Gastrocnemius medialis (tissue), 3 donors: ENCODE measurements around a stretch of chr2.

GRCh38 chr2:238357326-238358125 lies 37.2 kb downstream of the TRAF3IP1 start:
- PRO-cap, result no peak
- RAMPAGE, long total RNA, 3 experiments, result no peak in any of the 3 experiments

DNA sequence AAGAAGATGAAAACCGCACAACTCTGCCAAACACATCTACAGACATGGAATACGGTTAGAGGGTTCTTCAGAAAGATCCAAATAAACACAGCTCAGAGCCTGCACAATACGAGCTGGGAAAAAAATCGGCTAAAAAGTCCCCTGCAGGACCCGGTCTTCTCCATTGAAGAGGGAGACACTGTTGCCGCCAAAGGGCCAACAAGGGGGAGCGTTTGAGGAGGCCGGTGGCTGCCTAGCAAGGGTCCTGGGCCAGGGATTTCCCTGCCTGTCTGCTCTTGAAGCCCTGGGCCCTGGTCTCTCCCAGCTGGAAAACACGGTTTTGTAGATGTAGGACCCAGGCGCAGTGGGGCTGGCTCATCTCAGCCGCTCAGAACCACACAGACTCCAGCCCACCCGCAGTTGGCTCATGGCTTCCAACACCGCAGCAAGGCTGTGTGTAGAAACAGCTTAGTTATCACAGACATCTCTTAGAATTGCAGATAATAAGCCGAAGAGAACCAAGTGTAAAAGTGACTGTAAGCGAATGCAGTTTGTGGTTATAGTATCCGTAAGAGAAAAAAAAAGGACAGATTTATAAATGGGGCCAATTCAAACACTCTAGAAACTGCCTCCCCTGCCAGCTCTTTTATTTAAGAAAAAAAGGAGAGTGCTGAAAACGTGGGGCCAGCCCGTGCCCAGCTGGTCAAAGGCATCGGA lies 57.0 kb upstream of the TWIST2 start:
- PRO-cap, result no peak
- RAMPAGE, long total RNA, 3 experiments, result no peak in any of the 3 experiments

- PRO-cap, result no peak
- RAMPAGE, long total RNA, 3 experiments, result no peak in any of the 3 experiments
These were observed 48.1 kb downstream of the TWIST2 start for GRCh38 chr2:238895853-238896450.

- PRO-cap, result no peak
- RAMPAGE, long total RNA, 3 experiments, result no peak in any of the 3 experiments
These were observed 119.6 kb downstream of the TWIST2 start for GRCh38 chr2:238967448-238967993.

DNA sequence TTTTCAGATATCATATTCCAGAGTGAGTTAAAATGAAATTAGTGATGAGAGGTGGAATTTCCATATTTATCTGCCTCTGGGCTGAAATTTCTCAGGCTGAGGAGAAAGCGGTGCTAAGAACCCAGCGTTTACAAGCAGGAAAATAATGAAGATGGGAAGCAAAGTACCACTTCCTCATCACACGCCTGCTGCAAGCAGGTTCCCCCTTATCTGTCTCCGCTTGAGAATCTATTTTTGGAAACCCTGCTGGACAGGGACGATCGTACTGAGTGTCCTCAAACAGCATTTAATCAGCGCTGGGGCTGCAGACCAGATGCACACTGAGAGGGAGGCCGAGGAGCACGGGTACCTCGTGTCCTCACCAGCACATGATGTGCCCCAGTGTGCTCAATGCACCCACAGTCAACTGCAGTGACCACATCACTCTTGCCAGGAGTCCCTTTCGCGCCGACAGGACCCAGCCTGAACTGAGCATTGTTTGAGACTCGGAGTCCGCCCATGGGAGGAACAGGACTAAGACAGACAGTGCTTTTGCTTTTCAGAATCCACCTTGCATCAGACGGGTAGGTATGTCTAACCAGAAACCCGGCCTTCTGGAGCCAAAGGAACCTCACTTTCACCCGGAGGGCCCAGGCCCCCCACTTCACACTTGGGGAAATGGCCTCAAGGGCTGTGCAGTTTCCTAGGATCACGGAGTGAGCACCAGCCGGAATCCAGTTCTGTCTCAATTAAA lies 160.3 kb downstream of the HDAC4 start:
- PRO-cap, result bidirectional peak, plus-strand start at position 423 of the sequence, minus-strand start at position 183 of the sequence
- RAMPAGE, long total RNA, 3 experiments, result start-site peak on the plus strand in 1 of 3 experiments, centred at position 421 of the sequence, 11 reads per replicate; start-site peak on the minus strand in 1 of 3 experiments, centred at position 193 of the sequence, 14 reads per replicate

DNA sequence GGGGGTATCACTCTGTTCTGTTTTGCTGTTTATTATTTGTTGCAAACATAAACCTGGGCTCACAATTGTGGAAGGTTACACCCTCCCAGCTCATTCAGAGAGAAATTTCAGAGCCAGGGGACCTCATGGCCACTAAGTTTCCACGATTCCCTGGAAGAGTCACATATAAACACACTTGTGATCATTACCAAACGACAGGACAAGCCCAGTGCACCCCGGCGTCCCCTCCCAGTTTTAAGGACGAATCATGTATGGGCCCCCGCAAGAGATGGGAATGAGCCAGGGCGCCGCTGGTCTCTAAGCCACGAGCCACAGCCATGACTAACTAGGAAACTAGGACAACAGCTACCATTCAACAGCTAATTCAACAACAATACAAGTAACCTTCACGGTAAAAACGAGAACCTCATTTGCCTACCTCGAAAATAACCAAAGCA lies 126.6 kb downstream of the HDAC4 start:
- PRO-cap, result bidirectional peak, plus-strand start at position 184 of the sequence, minus-strand start at position 161 of the sequence
- RAMPAGE, long total RNA, 3 experiments, result no peak in any of the 3 experiments

DNA sequence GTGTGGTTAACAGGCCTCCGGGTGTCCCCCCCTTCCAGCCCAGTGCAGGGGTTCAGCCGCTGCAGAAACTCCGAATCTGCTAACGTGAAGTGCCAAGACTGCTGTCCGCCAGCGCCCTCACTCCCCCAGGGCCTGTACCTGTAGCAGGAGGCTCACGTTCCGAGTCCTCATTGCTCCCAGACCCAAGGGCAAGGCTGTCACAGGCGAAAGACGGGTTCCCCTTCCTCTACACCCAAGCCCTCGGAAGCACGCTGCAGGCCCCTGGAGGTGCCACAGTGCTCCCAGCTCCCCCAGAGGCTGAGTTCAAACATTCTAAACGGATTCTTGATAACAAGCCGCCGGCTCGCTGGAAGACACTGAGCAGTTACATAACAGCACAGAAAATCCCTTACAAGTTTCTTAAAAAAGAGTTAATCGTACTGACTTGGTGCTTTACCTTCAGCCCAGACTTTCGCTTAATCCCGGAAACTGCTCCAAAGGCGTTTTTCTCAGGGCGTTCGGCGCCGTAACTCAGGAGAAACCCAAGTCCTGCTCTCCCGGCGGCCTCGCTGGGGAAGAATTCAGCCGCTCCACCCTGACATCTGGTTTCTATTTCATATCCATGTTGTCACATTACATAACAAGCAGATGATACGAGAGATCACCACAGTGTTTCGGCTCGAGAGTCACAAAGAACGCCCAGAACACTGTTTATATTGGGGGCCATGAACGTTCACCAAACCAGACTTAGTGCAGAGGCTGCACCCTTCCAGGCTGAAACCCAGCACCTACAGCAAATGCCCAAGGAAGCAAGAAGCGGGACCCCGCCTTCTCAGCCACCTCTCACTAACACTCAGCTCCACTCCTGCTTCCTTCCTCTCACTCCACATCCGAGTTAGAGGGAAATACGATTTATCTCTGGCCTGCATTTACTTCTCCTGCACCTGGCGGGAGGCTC lies 91.9 kb downstream of the HDAC4 start:
- PRO-cap, result bidirectional peak, plus-strand start at position 82 of the sequence, minus-strand start at position 69 of the sequence; bidirectional peak, plus-strand start at position 170 of the sequence, minus-strand start at position 140 of the sequence; bidirectional peak, plus-strand start at position 643 of the sequence, minus-strand start at position 562 of the sequence; unidirectional peak, minus-strand start at position 755 of the sequence
- RAMPAGE, long total RNA, 3 experiments, result start-site peak on the minus strand in 3 of 3 experiments, centred at positions 519 to 751 of the sequence, 6 to 241 reads per replicate

DNA sequence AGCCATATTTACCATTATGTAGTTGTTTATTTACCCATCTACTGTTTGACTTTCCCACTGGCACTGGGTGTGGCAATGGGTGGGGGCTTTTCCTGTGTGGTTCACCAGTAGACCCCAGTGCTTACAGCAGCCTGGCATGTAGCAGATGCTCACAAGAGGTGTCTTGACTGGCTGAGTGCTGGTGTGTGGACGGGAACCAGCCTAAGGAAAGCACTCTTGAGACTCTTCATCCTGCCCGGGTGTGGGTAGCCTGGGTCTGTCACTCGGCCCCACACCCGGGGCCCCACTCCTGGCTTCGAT lies 78.3 kb downstream of the HDAC4 start:
- PRO-cap, result no peak
- RAMPAGE, long total RNA, 3 experiments, result no peak in any of the 3 experiments

GRCh38 chr2:239328111-239329225 lies 72.4 kb downstream of the HDAC4 start:
- PRO-cap, result bidirectional peak, plus-strand start at chr2:239328472, minus-strand start at chr2:239328481; bidirectional peak, plus-strand start at chr2:239329078, minus-strand start at chr2:239328829
- RAMPAGE, long total RNA, 3 experiments, result no peak in any of the 3 experiments

DNA sequence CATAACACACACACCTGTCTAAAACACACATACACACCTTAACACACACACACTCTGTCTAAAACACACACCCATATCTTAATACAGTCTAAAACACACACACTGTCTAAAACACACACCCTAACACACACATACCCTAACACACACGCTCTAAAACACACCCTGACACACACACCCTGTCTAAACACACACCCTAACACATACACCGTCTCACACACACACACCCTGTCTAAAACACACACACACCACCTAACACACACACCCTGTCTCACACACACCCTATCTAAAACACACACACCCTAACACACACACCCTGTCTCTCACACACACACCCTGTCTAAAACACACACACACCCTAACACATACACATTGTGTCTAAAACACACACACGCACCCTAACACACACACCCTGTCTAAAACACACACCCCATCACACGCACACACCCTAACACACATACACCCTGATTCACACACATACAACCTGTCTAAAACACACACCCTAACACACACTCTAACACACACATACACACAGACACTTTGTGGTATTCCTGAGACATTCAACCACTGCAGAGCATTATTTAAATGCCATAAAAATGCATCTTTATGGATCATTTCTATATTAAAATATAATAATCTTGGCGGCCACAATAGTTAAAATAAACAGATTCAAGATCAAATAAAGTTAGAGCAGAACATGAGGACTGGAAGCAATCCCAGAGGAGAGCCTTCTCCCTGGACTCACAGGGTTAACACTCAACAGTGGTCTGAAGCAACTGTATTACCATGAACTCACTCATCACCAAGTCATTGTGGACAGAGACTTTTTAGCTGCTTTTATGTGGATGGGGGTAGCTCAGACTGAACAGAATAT lies 54.0 kb downstream of the HDAC4 start:
- PRO-cap, result no peak
- RAMPAGE, long total RNA, 3 experiments, result no peak in any of the 3 experiments

DNA sequence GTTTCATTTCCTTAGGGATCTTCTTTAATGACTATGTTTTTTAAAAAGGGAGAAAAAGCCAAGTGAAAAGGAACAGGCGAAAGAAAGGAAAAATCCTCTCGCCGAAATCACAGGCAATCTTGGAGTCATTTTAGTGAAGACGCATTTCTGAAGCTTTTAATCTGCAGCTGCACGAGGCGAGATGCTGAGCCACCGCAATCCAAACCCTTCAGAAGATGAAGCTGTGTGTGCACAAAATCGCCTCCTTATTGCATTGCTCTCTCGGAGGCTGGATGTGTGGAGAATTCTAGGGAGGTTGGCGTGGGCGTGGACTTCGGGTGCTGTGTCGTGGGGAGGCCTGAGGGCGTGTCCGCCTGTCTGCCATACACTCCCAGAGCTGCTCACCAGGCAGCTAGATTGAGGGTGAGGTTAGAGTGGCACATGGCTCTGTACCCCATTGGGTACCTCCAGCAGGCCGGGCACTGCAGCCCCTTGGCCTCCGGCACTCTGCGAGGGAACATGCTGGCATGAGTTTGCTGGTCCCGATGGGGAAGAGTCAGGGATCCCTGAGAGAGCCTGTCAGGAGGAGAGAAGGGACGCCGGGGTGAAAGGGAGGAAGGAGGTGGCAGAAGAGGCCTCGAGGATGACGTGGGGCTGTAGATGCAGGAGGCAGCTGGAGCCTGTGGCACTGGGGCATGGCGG lies 38.6 kb upstream of the HDAC4 start:
- PRO-cap, result no peak
- RAMPAGE, long total RNA, 3 experiments, result no peak in any of the 3 experiments

DNA sequence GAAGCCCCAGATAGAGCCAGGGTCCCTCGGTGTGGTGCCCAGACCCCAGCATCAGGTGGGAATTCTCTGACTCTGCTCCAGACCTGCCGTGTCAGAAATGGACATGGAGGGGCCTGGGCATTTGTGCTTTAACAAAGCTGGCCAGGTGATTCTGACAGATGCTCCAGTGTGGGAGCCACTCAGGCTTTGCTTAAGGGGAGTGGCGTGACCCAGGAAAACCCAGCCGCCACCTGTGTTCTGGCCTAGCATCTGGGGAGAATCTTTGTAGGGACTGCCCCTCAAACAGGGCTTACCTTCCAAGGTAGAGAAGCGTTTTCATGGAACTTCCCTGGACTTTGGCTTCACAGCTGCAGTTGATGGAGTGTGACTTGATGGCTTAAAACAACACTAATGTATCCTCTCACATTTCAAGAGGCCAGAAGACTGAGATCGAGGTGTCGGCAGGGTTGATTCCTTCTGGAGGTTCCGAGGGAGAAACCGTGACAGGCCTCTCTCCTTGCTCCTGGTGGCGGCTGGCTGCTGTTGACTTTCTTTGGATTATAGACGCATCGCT lies 57.0 kb upstream of the HDAC4 start:
- PRO-cap, result no peak
- RAMPAGE, long total RNA, 3 experiments, result no peak in any of the 3 experiments

DNA sequence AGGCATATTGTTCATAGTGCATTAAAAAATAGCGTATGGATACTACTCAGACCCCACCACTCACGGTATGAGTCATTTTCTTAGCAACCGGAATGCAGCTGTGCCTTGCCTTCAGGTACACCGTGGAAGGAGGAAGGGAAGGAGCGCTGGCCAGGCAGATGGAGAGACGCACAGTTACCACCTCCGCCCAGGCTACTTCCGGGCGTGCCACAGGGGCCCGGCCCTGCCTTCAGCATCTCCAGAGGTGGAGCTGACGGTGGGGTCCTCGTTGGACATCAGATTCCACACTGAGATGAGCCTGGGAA lies 82.0 kb upstream of the HDAC4 start:
- PRO-cap, result no peak
- RAMPAGE, long total RNA, 3 experiments, result no peak in any of the 3 experiments

GRCh38 chr2:239758041-239758736 lies 267.0 kb downstream of the NDUFA10 start:
- PRO-cap, result no peak
- RAMPAGE, long total RNA, 3 experiments, result no peak in any of the 3 experiments

GRCh38 chr2:239977965-239979101 lies 46.8 kb downstream of the NDUFA10 start:
- PRO-cap, result no peak
- RAMPAGE, long total RNA, 3 experiments, result no peak in any of the 3 experiments

DNA sequence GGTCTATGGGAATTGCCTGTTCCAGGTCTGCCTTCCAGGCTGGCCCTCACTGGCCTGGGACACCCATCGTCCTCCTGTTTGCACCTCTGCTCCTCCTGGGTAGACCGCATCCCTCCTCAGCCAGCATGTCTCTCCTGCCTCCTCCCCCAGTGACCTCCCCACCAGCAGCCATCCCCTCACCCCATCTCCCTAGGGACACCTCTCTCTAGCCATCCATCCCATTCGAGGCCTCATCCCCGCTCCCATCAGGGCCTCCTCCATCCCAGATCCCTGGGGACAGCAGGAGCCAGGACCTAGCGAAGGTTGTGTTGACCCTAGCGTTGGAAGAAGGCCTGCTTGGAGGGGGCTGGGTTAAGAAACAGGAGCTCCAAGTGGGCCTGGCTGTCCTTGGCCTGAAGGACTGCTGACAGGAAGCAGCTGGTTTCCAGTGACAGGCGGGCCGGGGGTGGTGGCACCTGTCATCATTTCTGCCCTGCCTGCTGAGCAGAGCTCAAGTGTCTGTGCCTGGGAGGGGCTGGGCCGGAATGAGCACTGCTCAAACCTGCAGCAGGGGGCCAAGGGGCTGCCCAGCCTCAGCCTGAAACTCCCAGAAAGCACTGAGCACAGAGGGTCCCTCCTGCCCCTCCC lies 96.0 kb upstream of the OTOS start:
- PRO-cap, result bidirectional peak, plus-strand start at position 501 of the sequence, minus-strand start at position 408 of the sequence
- RAMPAGE, long total RNA, 3 experiments, result no peak in any of the 3 experiments

DNA sequence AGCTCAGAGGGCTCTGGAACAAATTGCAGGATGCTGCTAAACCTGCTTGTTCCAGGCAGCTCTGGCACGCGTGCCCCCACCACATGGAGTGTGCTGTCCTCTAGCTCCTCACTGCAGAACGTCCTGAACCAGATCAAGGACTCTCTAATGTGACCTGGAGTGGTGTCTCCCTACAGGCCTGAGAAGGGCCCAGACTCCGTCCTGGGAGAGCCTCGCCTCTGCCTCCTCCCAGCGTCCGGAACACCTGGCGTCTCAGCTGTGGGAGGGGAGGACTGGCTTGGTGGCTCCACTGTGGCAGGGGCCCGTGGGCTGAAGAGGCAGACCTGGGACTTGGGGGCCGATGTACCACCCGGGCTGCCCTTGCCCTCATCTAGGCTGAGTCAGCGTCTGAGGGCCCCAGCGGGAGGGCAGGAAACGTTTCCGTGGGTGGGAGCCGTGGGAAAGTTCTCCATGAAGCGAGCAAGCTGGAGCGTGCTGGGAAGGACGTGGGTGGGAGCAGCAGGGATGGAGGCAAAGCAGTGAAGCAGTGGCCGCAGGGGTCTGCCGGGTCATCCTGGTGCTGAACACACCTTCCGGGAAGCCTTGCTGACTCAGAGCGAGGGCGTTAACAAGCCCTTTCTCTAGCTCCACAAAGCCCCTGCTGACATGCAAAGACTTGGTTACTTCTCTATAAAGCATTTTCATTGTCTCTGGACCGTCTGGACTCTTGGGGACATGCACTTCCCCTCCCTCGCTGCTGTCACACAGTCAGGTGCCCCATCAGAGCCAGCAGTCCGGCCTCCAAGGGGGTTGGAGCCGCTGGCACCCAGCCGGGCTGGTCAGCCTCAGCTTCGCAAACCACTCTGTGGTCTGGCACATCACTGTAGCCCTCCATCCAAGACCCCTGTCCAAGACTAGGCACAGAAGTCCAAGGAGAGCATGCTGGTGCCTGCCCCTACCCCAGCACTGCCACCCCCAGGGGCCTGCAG lies 115.3 kb upstream of the GPC1 start:
- PRO-cap, result no peak
- RAMPAGE, long total RNA, 3 experiments, result no peak in any of the 3 experiments

GRCh38 chr2:240374064-240374852 lies 61.2 kb upstream of the GPC1 start:
- PRO-cap, result bidirectional peak, plus-strand start at chr2:240374482, minus-strand start at chr2:240374387
- RAMPAGE, long total RNA, 3 experiments, result no peak in any of the 3 experiments

GRCh38 chr2:240436138-240436593 lies 703 bp downstream of the GPC1 start:
- PRO-cap, result no peak
- RAMPAGE, long total RNA, 3 experiments, result no peak in any of the 3 experiments

DNA sequence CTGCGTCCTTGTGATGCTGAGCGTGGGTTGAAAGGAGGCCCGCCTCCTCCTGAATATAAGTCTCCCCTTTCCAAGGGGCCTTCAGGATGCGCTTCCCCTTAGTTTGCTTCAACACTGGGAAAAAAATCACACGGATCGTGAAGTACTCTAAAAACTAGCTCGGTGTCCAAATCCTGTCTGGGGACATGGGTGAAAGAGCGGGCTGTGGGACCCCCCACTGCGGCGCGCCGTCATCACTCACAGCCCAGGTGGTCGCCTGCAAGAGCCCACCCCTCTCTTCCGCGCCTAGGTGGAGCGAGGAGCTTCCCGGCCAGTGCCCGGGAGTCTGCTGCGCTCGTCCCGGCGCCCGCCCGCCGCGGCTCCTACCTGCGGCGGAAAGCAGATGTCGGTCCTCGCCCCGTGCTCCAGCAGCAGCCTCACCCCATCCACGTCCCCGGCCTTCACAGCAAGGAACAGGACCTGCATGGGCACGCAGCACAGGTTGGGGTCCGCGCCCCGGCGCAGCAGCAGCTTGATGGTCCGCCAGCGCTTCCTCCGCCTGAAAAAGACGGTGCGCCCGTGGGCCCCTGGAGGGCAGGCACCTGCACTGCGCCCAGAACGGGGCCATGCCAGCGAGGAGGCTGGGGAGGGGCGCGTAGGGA lies 37.7 kb downstream of the ANKMY1 start:
- PRO-cap, result no peak
- RAMPAGE, long total RNA, 3 experiments, result no peak in any of the 3 experiments